IMR-90 (cell line): ENCODE data around the gene VSX1.

DNA sequence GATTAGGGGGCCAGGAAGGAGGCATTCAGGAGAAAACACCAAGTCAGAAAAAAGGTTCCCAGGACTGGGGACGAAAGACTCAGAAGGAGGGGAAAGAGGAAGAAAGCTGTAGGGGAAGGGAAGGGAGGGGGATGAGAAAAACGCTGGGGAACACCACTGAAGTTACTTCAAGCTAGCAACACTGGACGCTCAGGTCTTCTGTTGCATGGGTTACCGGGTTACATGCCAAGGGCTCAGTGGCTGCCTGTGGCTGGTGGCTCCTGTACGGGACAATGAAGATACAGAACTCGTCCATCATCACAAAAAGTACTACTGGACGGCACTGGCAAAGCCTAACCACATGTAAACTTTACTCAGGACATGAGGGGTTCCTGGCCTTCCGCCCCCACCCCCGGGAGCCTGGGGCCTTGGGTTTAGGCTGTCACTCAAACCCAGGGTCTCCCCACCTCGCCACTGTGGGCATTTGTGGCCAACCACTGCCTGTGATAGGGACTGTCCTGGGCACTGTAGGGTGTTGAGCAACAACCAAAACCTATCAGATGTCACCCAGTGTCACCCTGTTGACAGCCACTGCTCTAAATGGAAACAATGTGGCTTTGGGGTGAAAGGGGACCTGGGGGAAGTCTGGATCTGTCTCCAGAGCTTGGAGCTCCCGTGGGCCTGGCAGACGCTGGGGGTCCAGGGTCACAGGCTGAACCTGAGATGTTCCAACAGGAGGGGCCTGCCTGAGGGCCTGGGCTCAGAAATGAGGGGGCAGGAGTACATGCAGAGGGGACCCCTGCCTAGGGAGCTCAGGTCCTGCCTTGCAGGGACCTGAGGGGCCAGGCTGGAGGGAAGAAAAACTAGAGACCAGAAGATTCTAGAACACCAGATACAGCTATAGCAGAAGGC, 40.4 kb upstream of the CD93 start:
- RRBS: no CpG with 5 or more reads among the region's 12 CpGs
CAGE:
- cytosol, long polyA plus RNA: no peak
- long polyA plus RNA: no peak
- nucleus, long polyA plus RNA: no peak

DNA sequence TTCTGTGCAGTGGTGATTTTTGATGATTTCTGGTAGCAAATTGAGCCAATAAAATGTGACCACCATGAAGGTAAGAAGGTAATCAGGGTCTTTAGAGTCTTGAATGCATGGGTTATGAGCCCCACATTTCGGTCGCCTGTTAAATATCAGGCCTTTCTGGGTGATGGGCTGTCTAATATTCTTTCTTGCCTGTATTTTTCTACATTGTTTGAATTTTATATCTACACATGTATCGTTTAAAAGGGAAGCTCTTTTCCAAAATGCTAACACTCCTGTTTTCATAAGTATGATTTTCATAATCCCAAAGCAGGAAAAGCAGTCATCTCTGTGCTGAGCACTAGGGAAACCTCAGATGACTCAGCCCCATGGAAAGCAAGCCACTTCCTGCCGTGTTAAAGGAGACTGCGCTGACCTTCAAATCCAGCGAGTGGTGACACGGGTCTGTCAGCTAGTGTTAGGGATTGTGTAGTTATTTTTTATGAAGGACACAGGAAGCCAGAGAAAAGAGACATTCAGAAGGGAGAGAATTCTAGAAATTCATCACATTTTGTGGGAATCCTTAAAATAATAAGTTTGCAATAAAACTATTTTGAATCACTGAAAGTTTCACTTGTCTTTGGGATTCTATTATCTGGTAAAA, 56.9 kb upstream of the CD93 start:
- RRBS: no CpG with 5 or more reads among the region's 7 CpGs
CAGE:
- cytosol, long polyA plus RNA: no peak
- long polyA plus RNA: no peak
- nucleus, long polyA plus RNA: no peak

DNA sequence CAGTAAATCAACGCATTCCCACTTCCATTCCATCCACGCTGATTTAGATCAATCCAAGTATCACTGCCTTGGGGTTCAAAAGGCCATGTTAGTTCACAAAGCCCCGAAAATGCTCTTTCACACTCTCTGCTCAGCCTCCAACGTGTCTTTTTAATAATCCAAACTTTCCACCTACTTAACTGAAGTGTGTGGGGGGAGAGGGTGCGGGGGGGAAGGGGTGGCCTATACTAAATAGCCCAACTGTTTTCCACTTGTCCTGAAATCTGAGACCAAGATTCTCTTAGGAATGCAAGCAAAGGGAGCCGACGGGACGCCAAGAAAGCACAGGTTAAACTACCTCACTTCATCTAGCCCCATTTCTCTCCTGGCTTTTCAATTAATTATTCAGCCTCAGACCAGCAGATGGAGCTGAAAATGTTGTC, 1.1 kb upstream of the NXT1 start:
- RRBS: no CpG with 5 or more reads among the region's 8 CpGs
CAGE:
- cytosol, long polyA plus RNA: no peak
- long polyA plus RNA: no peak
- nucleus, long polyA plus RNA: no peak

- RRBS: 1% methylated on average over 15 of the region's 58 CpGs
CAGE:
- cytosol, long polyA plus RNA: no peak
- long polyA plus RNA: no peak
- nucleus, long polyA plus RNA: no peak
Measured at GRCh38 chr20:23350990-23351922, 665 bp downstream of the NXT1 start.

- RRBS: no CpG with 5 or more reads among the region's 10 CpGs
CAGE:
- cytosol, long polyA plus RNA: no peak
- long polyA plus RNA: no peak
- nucleus, long polyA plus RNA: no peak
Measured at GRCh38 chr20:23363040-23363682, 1.2 kb downstream of the GZF1 start.

DNA sequence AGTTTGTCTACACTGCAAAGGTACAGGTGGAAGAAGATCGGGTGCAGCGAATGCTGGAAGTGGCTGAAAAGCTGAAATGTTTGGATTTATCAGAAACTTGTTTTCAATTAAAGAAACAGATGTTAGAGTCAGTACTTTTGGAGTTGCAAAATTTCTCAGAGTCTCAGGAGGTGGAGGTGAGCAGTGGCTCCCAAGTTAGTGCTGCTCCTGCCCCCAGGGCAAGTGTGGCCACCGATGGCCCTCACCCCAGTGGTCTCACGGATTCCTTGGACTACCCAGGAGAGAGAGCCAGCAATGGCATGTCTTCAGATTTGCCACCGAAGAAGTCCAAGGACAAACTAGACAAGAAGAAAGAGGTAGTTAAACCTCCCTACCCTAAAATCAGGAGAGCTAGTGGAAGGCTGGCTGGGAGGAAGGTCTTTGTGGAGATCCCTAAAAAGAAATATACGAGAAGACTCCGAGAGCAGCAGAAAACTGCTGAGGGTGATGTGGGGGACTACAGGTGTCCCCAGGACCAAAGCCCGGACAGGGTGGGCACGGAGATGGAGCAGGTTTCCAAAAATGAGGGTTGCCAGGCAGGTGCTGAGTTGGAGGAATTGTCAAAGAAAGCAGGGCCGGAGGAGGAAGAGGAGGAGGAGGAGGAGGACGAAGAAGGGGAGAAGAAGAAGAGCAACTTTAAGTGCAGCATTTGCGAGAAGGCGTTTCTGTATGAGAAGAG, 2.8 kb downstream of the GZF1 start:
- RRBS: 92% methylated on average over 3 of the region's 13 CpGs
CAGE:
- cytosol, long polyA plus RNA: no peak
- long polyA plus RNA: no peak
- nucleus, long polyA plus RNA: start-site peak on the plus strand centred at position 223 of the sequence, 869 bp wide, 76 and 49 reads in 2 replicates

GRCh38 chr20:24066027-24066545, 77.5 kb upstream of the GGTLC1 start:
- RRBS: no CpG with 5 or more reads among the region's 5 CpGs
CAGE:
- cytosol, long polyA plus RNA: no peak
- long polyA plus RNA: no peak
- nucleus, long polyA plus RNA: no peak

- RRBS: no CpG with 5 or more reads among the region's 2 CpGs
CAGE:
- cytosol, long polyA plus RNA: no peak
- long polyA plus RNA: no peak
- nucleus, long polyA plus RNA: no peak
Measured at GRCh38 chr20:24432123-24432447, 37.3 kb upstream of the SYNDIG1 start.

DNA sequence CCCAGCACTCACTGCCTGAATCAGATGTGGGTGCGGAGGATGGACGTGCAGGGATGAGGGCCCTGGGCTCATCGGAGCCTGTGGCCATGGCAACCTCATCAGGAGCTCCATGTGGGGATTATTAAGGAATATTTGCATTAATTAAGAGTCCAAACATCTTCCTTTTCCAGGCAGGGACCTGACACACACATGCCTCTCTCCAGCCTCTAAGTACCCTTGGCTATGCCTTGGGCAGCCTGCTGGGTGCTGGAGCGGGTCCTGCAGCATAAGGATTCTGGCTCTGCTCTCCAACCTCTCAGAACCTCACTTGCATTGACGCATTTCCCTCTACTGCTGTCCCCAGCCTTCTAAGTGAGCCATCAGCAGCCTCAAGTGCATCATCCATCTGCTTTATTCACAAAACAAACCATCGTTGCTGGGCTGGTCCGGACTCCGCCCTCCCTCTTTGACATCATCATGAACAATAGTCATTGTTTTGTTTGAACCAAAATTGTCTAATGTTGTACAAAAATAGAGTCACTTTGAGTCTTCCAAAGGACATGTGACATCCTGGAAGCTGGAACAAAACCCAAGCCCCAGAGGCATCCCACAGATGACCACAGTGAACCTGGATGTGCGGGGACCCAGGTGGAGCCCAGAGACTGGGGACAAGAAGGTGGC, 229.9 kb downstream of the SYNDIG1 start:
- RRBS: no CpG with 5 or more reads among the region's 9 CpGs
CAGE:
- cytosol, long polyA plus RNA: no peak
- long polyA plus RNA: no peak
- nucleus, long polyA plus RNA: no peak

- RRBS: no CpG with 5 or more reads among the region's 2 CpGs
CAGE:
- cytosol, long polyA plus RNA: no peak
- long polyA plus RNA: no peak
- nucleus, long polyA plus RNA: no peak
Measured at GRCh38 chr20:24834510-24834776, 114.6 kb upstream of the CST7 start.

DNA sequence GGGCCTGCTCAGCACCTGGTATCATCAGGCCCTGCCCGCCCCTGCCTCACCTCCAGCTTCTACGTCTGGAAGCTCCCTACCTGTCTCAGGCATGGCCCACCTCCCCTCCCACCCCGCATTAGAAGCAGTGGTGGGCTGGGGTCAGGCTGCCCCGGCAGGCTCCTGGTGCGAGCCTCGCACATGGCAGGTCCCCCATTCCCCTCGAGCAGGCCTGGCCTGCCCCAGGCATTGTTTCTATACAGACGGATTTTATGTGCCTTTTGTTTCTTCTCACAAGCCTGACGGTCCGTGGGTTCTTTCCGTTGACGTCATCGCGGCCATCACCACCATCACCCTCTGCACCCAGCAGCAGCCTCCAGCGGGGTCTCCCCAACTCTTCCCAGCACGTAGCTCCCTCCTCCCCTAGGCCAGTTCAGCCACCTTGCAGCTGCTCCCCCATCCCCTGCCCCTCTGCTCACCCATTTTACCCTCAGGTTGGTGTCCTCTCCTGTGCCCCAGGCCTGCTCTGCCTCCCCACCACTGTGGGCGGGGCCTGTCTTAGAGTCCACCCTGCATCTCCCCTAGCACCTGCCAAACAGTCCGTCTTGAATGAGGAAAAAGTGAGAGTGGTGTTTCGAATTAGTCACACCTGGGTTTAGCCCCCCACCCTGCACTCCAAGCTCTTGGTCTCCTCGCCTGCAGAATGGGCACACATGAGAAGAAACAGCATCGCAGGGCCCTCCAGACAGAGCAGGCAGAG, 4.7 kb downstream of the CST7 start:
- RRBS: no CpG with 5 or more reads among the region's 21 CpGs
CAGE:
- cytosol, long polyA plus RNA: no peak
- long polyA plus RNA: no peak
- nucleus, long polyA plus RNA: no peak

- RRBS: no CpG with 5 or more reads among the region's 8 CpGs
CAGE:
- cytosol, long polyA plus RNA: no peak
- long polyA plus RNA: no peak
- nucleus, long polyA plus RNA: no peak
Measured at GRCh38 chr20:25030578-25030937, 27.4 kb downstream of the ACSS1 start.

GRCh38 chr20:25082055-25082301, at the start of gene VSX1:
VSX1 (minus strand) TSS chr20:25082141.
- RRBS: 8% methylated on average over 19 of the region's 26 CpGs
CAGE:
- cytosol, long polyA plus RNA: no peak
- long polyA plus RNA: no peak
- nucleus, long polyA plus RNA: no peak

GRCh38 chr20:25309891-25310182, 62.0 kb downstream of the PYGB start:
- RRBS: 33% methylated on average over 1 of the region's 5 CpGs
CAGE:
- cytosol, long polyA plus RNA: no peak
- long polyA plus RNA: no peak
- nucleus, long polyA plus RNA: no peak

- RRBS: no CpG with 5 or more reads among the region's 5 CpGs
CAGE:
- cytosol, long polyA plus RNA: no peak
- long polyA plus RNA: no peak
- nucleus, long polyA plus RNA: no peak
Measured at GRCh38 chr20:25324398-25324867, 66.2 kb downstream of the ABHD12 start.

- RRBS: no CpG with 5 or more reads among the region's 11 CpGs
CAGE:
- cytosol, long polyA plus RNA: no peak
- long polyA plus RNA: no peak
- nucleus, long polyA plus RNA: no peak
Measured at GRCh38 chr20:25337855-25338868, 52.5 kb downstream of the ABHD12 start.

GRCh38 chr20:25384510-25384931, 6.1 kb downstream of the ABHD12 start:
- RRBS: no CpG with 5 or more reads among the region's 4 CpGs
CAGE:
- cytosol, long polyA plus RNA: no peak
- long polyA plus RNA: no peak
- nucleus, long polyA plus RNA: no peak

DNA sequence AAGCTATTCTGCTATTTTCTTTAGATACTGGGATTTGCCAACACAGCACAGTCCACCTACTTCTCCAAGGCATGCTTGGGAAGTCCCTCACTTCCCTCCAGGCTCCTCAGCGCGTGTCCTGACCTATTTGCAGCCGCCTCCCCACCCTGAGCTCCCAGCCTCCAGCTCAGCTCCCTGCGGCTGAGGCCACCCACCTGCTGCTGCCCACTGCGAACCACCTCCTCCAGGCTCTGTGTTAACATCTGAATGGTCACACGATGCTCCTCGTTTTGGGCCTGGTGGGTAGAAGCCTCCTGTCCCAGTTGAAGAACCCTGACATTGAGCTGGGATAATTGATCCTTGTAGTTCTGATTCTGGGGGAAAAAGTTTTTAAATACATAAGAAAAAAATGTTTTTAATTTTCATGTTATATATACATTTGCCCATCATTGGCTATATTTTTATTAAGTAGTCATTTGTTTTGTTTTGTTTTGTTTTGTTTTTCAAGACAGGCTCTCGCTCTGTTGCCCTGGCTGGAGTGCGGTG, 54.8 kb downstream of the GINS1 start:
- RRBS: no CpG with 5 or more reads among the region's 9 CpGs
CAGE:
- cytosol, long polyA plus RNA: no peak
- long polyA plus RNA: no peak
- nucleus, long polyA plus RNA: no peak

GRCh38 chr20:25540072-25540952, 45.0 kb downstream of the NINL start:
- RRBS: 40% methylated on average over 1 of the region's 12 CpGs
CAGE:
- cytosol, long polyA plus RNA: no peak
- long polyA plus RNA: no peak
- nucleus, long polyA plus RNA: no peak

DNA sequence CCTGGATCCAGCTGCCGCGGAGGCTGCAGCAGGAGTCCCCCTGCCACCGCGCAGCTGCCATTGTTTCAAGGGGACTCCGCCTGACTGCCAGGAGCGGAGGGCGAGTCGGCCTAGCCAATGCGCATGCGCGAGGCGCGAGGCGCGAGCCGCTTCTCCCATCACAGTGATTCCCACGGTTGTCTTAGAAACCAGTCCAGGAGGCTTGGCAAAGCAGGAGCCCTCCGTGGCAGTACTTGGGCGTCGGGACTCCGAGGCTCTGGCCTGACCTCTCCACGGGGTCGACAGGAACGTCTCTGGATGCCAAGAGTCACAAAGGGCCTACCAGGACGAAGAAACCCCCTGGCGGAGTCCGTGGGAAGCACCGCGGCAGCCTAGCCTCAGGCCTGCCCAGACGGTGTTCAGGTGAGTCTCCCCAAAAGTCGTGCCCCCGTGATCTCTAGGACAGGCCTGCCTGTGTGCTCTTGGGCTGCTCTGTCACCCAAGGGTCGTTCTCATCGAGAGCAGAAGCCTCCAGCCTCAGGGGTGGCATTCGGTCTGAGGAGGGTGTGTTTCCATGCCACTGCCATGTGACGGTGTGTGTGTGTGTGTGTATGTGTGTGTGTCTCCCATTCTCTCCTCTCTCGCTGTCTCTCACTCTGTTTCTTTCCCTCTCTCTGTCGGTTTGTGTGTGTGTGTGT, 290.7 kb upstream of the ZNF337 start:
- RRBS: no CpG with 5 or more reads among the region's 38 CpGs
CAGE:
- cytosol, long polyA plus RNA: no peak
- long polyA plus RNA: no peak
- nucleus, long polyA plus RNA: no peak